SJSA1 (cell line): ENCODE data around the genes UQCRC1, ARIH2, QRICH1 and CCDC71.

GRCh38 chr3:48423344-48423730 is 6.5 kb downstream of the PLXNB1 start:
- RAMPAGE, long total RNA, result no peak

DNA sequence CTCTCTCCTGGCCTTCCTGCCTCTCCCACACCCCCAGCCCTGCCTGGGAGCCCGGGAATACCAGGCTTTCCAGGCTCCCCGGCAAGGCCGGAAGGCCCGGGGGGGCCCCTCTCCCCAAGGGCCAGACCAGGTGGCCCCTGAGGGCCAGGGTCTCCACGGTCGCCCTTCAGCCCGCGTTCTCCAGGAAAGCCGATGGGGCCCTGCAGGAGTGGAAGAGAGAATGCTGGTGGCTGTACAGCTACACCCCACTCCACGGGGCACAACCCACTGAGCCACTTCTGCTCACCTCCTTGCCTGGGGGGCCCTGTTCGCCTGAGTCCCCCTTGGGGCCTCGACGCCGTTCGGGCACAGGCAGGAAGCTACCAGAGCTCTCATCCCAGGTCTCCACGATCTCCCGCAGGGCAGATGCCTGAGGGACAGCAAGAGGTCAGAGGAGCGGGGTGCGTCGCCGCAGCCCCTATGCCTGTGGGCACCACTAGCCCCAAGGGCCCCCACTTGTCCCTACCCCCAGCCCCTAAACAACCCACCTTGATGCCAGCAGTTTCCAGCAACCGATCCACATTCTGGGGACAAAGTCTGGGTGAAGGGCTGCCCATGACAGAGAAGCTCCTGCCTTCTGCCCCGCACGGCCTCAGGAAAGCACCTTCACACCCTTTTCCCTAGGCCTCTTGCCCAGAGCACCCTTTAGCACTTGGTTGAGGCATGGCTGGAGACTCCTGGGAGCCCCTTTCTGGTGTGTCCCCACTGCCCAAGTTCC is 11.9 kb upstream of the UCN2 start:
- RAMPAGE, long total RNA, result no peak

- RAMPAGE, long total RNA, result start-site peak on the minus strand at chr3:48609628-48609653, 3,132 and 374 reads in 2 replicates
These were observed at the start of gene UQCRC1 for GRCh38 chr3:48608801-48610048. TSS of gene UQCRC1 (minus strand) at chr3:48609646.

DNA sequence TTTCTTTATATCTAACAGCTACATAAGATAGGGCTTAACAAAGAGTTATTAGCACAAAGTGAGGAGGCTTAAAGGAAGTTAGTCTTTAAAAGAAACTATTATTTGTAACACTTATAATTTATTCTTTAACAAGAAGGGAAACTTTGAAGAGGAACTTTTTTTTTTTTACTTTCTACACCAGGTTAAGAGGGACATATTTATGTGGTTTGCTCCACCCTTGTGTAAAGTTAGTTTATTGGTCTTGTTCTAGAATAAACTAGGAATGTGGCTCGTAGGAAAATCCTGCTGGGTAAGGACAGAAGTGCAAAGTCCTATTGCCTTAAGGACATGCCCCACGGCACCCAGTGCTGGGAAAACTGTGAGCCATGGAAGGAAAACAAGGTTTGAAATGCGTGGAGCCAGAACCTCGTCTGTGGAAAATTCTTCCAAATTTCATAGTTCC is 3.1 kb downstream of the TMEM89 start:
- RAMPAGE, long total RNA, result no peak

- RAMPAGE, long total RNA, result no peak
These were observed 7.2 kb downstream of the CELSR3 start for GRCh38 chr3:48655365-48655968.

DNA sequence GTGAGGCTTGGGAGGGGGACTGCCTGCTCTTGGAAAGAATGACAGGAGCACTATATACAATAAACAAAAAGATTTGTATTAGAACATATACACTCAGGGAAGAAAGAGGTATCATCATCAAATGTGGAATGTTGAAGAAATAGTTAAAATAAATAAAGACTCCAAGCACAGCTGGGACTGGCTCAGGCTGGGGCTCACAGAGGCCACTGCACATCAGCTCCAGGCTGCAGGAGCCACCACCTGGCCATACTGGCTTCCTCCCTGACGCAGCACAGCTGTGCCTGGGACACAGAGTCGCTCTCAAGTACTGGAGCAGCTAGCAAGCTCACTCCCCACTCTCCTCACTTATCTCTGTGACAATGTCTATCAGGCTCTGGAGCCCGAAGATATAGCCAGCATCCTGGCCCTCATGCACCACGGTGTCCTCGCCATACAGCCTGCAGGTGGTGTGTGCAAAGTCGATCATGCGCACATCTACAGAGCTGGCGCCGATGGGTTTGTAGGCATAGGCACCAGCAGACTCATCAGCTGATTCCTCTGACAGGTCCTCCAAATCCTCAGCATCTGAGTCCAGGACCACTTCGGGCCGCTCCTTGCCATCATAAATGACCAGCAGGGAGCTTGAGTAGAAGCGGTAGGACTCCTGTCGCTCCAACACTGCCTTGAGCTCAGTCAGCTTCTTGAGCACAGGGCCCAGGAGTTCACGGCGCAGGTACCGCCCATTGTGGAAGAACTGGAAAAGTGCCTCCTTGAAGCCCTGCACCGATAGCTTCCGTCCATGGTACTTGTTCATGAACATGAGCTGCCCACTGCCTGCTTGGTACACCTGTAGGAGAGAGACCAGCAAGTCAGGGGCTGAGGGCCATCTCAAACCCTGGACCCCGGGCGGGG is 2.5 kb upstream of the NCKIPSD start:
- RAMPAGE, long total RNA, result no peak

GRCh38 chr3:48715051-48715642 is 1.9 kb downstream of the IP6K2 start:
- RAMPAGE, long total RNA, result no peak

DNA sequence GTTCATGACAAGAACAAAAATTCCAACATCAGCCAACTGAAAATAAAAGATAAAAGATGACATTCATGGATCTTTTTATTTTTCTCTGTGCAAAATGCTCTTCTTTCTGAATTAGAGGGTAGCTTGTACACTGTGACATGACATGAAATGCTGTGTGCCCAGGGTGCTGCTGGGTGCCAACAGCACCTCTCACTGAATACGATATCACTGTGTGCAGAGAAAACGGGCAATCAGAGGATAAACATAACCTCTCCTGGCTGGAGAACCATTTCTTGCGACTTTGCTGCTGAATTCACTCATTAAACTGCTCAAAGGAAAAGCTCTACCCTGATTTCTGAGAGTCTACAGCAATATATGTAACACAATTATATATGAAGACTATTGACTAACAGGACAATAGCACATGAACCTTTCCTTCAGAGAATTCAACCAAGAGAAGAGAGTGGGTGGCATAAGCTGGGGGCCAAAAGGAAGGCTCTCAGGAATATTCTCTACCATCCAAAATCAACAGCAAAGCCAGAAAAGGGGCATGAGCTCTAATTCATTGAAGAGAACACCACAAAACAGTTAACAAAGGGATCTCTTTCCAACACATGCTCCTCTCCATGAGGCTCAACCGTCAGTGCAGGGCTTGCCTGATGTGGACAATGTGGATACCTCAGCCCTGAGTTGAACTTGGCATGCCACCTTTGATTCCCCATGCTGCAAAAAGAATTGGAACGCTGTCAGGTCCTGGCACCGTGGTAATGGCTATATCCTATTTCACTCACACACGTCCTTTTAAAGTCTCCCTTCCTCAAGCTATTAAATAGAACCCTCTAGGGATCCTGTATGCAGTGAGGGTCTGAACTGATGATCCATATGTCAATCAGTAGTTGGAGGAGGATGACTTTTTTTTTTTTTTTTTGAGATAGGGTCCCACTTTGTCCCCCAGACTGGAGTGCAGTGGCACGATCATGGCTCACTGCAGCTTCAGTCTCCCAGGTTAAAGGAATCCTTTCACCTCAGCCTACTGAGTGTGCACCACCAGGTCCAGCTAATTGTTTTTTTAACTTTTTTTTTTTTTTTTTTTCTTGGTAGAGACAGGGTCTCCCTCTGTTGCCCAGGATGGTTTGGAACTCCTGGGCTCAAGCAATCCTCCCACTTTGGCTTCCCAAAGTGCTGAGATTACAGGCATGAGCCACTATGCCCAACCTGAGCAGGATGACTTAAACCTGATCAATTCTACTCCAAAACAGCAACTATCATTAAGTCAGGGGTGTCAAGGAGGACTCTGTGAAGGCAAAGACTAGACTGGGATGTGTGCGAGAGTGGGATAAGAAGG is 30.7 kb upstream of the IP6K2 start:
- RAMPAGE, long total RNA, result no peak

DNA sequence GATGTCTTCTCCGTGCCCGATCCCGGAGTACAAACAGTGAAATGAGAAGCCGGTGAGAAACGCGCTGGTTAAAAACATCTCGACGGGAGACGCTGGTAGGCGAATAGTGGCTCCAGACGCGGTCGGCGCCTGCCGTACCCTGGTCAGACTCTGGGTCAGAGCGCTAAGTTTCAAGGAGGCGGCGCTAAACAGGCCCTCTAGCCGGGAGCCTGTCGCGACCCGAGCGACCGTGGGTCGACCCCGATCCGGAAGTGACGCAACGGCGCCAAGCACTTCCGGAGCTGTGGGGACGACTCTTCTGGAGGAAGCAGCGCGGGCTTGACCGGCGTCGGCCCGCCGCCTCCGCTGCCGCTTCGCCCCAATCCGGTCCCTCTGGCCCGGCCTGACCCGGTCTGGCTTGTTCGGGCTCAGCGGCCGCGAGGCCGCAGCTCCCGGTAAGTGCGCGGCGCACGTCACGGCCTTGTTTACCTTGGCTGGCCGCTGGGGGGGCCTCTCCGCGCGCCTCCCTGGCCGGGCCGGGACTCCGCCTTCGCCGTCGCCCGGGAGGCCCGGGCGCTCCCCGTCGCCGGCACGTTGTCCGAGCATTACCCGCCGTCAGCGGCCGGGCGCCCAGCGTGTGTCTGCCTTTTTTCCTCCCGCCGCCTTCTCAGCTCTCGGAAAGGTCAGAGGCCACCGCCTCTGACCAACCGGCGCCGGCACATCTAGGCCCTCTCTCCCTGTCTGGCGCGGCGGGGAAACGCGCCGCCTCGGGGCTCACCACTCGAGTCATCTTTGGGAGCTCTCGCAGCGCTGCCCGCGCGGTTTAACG is at the start of gene ARIH2:
Gene ARIH2 (plus strand): TSS at position 278 of the 808 bp plus-strand sequence.
- RAMPAGE, long total RNA, result start-site peak on the plus strand centred at position 301 of the sequence, 50 bp wide, 752 and 159 reads in 2 replicates

GRCh38 chr3:48929599-48929851 is 10.9 kb downstream of the ARIH2 start:
- RAMPAGE, long total RNA, result no peak

DNA sequence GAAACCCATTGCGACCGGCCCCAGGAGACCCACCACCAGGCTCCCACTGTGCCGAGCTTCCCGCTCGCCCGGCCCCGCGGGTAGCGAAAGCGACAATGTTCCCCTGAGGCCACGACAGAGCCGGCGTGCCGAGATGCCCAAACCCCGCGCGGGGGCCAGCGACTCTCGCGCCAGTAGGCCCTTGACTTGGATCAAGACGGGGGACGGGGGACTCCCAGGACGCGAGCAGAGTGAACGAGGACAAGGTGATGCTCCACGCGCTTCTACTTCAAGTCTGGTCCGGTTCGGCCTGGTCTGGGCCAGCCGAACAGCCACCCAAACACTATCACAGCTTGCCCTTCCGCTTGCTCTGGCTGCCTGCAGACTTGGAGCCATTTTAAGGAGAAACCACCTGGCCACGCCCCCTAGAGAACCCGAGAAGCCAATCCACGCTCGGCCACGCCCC is 744 bp upstream of the NDUFAF3 start:
- RAMPAGE, long total RNA, result no peak

DNA sequence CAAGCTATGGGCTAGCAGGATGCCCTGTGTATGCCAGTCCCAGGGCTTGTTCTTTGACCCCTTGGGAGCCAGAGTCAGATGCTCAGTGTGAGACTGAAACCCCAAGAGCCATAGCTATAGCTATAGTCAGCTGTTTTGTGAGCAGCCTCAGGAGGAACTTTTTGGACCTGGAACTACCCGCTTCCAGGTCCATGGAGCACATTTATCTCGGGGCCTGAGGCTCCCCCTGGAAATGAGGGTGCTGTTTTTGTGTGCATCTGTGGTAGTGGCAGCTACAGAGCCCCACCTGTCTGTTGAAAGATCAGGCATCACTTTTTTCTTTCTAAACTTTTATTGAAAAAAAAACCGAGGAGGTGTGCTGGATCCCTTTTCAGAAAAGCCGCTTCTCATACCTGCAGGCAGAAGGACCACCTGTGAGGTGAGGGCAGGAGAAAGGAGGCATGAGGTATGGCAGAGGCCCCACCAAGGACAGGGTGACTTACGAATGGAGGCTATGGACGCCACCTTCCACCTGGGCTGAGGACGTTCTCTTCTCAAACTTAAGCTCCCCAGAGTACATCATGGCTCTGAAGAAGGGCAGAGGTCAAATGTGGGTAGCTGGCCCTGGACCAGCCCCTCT is 2.2 kb downstream of the NDUFAF3 start:
- RAMPAGE, long total RNA, result no peak

- RAMPAGE, long total RNA, result no peak
These were observed 1.6 kb downstream of the QRICH1 start for GRCh38 chr3:49092236-49092638.

DNA sequence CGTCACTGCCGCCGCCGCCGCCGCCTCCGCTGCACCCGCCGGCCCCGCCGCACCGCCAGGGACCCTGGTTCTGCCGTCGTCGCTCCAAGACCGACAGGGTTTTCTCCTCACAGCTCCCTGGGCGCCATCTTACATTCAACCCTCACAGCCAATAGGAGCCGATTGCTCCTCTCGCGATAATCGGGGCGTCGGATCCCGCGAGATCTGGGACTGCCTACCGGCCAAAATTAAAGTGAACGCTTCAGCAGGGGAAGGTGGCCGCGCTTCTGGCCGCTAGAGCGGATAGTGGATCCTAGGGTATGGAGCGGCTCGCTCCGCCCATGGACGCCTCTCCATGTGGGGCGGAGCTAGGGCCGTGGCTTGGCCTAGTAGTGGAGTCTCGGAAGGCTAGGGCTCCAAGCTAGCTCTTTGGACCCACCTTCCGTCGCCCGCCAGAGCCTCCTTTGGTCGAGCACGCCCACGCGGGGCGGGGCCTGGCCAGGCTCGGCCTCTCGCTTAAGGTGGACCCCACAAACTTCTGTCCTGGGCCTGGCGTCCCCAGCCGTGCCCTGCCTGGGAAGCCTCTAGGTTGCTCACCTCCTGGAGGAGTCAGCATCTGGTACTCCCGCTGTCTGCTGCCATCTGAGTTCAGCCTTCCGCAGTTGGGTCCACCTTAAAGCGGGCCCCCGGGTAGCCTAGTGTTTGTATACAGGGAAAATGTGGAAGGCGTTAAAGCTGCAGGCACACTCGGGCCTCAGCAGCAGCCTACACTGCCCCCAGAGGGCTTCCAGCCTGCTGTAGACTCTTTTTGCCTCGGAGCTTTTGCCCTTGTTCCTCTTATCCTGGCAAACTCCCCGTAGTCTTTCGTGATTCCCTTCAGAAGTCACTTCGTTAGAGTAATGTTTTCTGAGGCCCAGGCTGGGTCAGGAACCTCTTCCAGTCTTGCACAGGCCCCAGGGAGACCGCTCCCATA is at the start of gene QRICH1:
Gene QRICH1 (minus strand): TSS at position 153 of the 952 bp plus-strand sequence.
- RAMPAGE, long total RNA, result no peak

DNA sequence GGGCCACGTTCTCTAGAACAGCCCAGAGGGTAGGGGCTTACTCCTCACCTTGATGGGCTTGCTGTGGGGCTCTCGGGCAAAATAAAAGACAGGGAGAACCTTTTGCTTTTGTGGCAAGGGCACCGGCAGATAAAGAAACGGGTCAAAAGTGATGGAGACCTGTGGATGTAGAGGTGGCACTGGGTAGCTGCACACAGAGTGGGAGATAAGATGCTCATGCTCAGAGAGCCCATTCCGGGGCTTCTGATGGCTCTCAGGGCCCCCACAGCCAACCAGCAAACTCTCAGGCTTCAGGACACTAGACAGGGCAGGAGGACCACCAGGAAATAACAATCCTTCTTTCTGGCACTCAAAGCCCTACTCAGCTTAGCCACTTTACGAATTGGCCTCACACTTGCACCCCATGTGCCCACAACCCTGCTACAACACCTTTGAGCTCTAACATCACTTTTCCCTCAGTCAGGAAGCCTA is 6.5 kb downstream of the USP19 start:
- RAMPAGE, long total RNA, result no peak

DNA sequence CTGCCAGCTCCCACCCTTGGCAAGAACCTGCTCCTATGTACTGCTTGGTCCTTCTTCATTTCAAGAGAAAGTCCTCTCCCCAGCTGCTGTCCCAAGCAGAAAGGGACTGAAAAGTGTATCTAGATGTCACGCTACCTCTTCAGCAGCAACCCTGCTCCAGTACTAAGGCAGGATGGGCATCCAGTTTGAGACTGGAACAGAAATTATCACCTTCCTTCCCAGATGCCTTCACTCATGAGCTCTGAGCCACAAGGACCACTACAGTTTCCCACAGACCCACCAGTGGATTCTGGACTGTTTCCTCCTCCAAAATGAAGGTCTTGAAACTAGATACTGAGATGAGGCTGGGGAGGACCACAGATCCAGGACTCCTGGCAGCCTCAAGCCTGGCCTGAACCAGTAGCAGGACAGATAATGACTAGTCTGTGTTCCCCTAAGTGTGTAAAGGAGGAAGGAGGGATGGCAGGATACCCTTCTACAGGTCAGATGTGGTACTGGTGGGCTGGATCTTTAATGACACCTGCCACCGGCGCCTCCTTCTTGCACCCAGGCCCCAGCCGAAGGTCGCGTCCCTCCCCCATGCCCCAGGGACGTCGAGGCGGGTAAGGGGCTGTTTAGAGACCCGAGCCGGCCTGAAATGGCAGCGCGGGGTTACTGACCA is 684 bp downstream of the USP19 start:
- RAMPAGE, long total RNA, result no peak

DNA sequence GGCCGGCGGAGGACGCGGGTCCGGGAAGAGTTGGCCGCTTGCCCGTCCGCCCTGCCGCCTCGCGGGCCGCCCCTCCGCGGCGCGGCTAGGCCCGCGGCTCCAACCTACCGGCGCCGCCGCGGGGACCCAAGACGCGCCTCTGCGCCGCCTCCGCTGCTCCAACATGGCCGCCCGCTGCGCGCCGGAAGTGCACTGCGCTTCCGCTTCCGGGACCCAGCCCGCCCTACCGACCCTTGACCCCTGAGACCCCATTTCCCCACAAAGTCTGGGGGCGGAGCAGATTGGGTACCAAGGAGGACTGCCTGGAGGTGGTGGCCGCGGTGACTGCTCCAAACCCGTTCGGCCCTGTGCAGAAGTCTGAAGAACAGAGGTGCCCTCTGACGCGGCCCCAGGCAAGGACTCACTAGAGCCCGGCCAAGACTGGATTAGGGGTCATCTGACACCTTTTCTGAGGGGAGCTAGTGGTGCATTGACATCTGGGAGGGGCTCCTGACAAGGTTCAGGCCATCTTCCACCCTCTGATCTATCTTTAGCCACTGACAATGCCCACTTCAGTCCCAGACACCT is at the start of gene CCDC71:
Gene CCDC71 (minus strand): TSS at position 173 of the 567 bp plus-strand sequence.
- RAMPAGE, long total RNA, result start-site peak on the minus strand centred at position 149 of the sequence, 33 bp wide, 97 and 45 reads in 2 replicates

DNA sequence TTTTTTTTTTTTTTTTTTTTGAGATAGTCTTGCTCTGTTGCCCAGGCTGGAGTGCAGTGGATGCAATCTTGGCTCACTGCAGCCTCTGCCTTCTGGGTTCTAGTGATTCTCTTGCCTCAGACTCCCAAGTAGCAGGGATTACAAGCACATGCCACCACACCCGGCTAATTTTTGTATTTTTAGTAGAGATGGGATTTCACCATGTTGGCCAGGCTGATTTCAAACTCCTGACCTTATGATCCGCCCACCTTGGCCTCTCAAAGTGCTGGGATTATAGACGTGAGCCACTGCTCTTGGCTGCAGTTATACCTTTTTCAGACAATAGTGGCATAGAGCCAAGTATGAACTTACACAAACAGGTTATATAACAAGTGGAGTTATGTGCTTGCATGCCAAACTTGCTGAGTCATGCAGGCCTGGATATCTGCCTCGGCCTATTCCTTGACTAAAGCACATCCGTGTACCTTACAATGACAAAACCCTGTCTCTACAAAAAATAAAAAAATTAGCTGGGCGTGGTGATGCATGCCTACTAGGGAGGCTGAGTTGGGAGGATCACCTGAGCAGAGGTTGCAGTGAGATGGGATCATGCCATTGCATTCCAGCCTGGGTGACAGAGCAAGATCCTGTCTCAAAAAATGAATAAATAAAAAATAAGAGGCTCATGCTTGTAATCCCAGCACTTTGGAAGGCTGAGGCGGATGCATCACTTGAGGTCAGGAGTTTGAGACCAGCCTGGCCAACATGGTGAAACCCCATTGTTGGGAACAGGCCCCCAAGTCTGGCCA is 19.3 kb downstream of the IHO1 start:
- RAMPAGE, long total RNA, result no peak

DNA sequence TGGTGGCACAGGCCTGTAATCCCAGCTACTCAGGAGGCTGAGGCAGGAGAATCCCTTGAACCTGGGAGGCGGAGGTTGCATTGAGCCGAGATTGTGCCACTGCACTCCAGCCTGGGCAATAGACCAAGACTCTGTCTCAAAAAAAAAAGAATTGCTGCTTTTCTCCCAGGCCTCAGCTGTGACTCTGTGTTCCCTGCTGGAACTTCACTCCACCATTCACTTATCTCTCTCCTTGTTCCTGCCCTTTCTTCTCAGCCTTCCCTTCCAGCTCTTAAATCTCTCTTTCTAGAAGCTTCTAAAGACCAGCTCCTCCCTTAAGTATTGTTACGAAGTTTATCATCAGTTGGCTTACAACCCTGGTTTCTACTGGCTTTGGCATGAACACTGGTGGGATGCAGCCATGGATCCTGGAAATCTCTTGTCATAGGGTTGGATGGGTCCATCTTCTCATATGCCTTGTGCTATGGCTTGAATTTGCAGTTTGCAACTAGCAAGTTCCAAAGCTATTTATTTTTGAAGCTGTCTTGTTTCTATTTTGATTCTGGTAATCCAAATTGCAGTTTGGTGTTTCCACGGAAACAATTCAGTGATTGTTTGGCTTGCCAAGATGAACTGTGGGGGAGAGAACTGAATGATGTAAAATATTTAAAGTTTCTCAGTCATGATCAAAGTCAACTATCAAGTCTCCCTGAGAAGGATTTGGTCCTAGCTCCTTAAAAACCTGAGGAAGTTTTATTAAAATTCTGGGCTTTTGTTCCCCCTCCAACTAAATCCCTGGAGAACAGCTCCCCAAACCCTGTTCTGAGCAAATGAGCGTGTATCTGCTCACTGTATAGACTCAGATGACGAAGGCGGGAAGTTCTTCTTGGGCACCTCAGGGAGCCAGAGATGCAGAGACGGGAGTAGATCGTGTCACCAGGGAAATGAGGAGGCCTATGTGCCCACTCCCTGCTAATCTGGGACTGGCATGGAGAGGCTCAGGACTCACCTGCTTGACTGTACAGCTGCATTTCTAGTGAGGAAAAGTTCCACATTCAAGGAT is 10.3 kb downstream of the C3orf62 start:
- RAMPAGE, long total RNA, result no peak

DNA sequence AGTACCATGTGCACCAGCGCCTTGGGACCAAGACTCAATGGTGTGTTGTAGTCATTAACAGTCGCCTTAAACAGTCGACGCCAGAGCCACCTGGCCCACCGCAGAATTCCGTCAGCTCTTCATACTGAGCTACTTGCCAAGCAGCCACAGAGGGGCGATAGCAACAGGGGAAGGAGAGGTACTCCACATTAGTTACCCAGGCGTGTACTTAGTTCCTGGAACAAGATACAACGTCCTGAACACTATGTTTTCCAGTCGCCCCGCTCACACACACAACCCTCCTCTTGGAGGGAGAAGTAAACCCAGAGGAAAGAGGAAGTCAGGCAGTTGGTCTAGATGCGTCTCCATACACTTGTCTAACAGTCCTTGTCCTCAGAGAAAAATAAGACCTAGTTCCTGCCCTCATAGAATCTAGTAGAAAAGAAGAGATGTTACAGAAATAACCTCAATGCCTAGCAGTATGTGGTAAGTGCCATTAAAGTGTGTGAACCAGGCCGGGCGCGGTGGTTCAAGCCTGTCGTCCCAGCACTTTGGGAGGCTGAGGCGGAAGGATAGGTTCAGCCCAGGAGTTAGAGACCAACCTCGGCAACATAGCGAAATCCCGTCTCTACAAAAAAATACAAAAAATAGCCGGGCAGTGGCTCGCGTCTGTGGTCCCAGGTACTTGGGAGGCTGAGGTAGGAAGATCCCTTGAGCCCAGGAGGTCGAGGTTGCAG is 887 bp upstream of the USP4 start:
- RAMPAGE, long total RNA, result no peak